LUHMES (cell line): ENCODE measurements around a stretch of chr7.

DNA sequence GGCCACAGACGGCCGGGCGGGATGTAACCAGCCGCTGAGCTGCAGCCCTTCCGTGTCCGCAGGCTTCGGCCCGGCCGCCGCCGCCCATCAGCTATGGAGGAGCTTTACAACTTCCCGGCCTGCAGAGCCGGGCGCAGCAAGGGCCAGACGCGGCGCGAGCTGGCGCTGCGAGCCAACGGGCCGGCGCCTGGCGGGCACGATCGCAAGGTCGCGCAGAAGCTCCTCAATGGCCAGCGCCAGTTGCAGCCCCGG, 69.1 kb downstream of the KMT2C start:
- PRO-cap = no peak

DNA sequence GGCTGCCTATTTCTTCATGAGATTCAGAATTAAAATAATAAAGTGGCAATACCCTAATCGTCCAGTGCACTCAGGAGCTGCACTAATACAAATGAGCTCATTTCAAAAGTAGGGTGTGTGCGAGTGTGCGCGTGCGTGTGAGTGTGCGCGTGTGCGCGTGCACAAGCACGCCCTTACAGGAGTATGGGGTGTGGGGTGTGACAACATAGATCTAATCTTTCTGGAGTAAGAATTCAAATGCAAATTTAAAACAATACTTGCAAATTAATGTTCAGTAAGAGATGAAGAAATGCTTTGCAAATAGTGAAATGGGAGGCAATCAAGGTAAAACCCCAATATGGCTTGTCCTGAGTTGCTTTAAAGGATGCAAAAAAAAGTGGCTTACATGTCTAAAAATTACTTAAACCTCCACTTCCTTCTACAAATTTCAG, 2.1 kb downstream of the KMT2C start:
- PRO-cap = no peak

DNA sequence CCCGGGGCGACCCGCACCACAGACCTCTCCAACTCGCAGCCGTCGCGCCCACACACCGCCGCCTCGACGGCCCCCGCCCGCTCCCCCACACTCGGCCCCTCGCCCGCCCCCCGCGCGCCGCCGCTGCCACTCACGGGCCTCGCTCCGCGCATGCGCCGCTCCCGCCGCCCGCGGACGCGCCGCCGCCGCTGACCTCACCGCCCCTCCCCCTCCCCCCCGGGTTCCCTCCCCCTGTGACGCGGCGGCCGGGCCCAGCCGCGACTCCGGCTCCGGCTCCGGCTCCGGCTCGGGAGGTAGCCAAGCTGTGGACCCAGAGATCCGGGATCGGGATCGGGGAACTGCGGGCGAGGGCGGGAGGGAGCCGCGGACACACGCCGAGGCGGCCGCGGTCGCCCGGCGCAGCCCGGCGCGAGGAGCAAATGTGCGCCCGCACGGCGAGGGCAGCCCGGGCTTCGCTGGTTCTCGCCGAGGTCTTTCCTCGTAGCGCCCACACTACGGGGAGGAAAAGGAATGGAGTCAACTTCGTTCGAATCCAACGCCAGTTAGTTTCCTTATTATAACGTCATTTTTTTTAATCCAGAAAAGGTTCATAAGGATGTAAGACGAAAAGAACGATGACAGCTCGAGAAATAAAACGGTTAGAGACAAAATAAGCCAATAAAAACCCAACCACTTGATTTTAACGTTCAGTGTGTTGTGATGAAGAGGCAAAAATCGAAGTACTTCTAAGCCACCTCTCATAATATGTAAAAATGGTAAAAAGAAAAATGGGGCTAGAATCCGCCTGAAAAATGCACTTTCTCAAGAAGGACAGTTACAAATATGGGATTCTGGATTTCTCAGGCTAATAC, 910 bp upstream of the KMT2C start:
- PRO-cap = bidirectional peak, plus-strand start at position 369 of the sequence, minus-strand start at position 69 of the sequence

DNA sequence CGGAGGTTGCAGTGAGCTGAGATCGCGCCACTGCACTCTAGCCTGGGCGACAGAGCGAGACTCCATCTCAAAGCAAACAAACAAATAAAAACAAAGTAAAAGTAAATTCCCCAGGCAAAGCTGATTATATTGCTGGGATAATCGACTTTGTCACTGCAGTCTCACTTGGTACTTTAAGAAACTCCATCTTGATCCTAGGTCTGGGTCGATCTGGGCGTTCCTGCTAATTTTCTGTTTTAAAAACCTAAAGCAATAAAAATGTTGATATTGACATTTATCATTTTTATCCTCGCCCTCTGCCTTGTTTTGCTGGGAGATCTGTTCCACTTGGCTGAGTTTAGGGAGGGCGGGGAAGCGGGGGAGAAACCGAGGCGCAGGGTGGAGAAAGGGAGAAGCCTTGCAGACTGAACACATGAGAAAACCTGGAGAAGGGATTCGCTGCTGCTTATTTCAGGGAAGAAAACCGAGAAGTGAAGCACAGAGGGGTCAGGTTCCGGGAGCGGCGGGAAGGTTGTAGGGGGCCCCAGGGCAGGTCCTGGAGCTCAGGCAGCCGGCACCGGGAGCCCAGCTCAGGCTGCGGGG, 27.2 kb upstream of the KMT2C start:
- PRO-cap = bidirectional peak, plus-strand start at position 488 of the sequence, minus-strand start at position 428 of the sequence

GRCh38 chr7:152851792-152852404, 92.3 kb downstream of the ACTR3B start:
- PRO-cap = no peak

DNA sequence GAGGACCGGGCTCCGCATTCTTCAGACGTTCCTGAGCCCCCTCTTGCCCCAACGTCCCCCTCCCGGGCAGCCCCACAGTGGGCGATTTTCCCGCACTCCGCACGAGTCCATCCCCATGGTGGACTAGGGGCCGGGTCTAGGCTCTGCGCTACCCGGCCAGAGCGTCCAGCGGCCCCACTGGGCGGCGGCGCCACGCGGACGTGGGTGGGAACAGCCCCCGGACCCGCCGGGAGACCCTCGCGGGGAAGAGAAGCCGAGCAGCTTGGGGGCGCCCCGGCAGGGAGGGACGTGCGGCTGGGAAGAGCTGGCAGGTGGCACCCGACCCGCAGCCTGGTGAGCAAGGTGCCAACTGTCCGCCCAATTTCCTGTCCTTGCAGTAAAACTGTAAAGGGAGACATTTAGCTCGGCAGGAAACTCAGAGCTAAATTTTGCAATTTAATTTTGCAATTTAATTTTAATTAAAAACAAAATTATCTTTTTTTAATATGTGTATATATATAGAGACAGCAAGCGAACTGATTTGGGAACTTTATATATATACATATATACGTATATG, 166.4 kb downstream of the ACTR3B start:
- PRO-cap = no peak

DNA sequence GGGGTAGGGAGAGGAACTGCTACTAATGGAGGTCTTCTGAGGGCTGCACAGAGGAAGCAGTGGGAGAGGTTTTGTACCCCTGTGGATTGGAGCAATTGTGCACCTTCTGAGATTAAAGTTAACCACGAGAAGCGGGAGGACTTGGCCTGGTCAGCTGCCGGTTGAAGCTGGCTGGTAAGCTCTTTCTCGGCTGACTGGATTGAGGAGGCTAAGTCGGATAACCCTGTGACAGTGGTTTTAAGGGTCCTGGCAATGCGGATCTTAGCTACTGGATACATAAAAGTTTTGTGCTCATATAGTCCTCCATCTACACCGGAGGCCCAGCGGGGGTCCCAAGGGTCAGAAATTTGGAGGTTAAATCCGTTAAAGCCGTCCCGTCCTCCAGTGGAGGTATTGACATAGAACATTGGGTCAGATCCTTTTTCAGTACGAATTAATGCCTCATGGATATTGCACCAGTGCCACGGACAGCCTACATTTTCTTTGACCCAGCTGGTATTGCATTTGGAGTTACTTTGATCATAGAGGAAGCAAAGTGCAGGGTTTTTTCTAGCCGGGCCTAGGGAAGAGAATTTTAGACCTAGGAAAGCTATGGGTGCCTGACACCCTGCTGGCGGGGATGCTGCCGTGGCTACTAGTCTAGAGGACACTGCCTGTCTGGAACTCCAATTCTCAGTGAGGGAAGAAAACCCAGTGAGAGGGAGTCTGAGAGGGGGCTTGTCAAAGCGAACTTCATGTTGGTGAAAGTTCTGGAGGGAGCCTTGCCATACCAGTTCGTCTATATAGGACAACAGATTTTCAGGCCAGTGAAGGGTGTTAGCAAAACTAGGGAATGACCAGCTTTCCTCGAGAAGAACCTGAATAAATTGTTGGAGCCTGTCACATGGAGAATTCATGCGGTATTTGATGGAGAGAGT, 641.7 kb upstream of the DPP6 start:
- PRO-cap = no peak

GRCh38 chr7:153522290-153522837, 529.8 kb upstream of the DPP6 start:
- PRO-cap = no peak

DNA sequence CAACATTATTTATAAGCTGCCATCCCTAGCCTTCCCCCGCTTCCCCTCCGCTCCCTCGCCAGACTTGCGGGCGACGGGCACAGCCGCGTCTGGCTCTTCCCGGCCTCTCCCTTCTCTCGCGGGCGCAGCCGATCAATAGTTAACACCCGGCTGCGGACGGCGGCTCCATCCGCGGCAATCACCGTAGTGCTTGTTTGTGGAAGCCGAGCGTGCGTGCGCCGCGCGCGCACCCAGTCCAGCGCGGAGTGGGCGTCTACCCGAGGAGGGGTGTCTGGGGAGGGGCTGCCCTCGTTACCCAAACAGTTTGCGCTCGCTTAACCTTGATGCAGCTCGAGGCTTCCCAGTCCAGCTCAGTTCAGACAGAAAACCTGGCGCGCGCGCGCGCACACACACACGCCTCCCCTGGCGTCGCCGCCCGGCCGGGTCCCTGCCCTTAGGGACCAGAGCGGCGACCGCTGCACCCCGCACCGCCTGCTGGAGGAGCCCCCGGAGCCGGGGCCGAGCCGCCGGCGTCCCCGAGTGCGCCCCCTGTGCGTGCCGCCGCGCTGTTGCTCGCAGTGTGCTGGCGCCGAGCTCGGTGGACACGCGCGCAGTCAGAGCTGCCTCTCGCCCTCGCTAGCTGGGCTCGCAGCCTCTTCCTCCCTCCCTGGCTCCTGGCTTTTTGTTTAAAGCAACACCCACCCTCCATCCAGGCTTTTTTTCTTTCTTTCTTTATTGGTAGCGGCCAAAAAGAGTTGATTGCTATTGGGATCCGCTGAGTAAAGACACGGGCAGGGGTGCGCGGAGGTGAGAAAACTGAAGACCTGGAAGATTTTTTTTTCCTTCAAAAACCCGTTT, 165.2 kb upstream of the DPP6 start:
- PRO-cap = no peak

- PRO-cap = no peak
Observed at GRCh38 chr7:154331328-154331809, 279.2 kb downstream of the DPP6 start.

GRCh38 chr7:154591606-154592063, 411.3 kb downstream of the PAXIP1 start:
- PRO-cap = no peak

DNA sequence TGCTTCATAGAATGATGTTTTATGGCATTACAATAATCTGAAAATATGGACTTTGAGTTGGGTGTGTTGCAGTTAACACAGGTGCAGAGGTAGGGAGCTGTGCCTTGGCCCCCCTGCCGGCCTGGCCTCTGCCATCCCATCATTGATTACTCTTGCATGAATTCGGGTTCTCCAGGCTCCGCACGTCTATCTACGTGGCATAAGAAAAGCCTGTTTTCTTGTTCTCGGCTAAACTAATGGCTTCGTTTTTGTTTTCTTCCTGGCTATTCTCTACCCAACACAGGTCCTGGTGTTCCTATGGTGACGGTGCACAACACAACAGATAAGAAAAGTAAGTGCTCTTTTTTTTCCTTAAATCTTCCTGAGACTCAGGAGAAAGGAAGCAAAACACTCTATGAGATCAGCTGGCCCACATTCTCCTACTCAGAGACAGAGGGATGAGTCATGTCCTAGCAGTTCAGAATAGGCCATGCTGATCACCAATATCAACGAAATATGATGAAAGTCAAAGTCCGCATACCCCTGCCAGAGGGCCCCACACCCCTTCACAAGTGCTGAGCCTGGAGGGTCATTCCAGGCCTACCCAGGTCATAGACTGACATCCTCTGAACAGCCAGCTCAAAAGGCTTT, 149.3 kb downstream of the PAXIP1 start:
- PRO-cap = no peak

DNA sequence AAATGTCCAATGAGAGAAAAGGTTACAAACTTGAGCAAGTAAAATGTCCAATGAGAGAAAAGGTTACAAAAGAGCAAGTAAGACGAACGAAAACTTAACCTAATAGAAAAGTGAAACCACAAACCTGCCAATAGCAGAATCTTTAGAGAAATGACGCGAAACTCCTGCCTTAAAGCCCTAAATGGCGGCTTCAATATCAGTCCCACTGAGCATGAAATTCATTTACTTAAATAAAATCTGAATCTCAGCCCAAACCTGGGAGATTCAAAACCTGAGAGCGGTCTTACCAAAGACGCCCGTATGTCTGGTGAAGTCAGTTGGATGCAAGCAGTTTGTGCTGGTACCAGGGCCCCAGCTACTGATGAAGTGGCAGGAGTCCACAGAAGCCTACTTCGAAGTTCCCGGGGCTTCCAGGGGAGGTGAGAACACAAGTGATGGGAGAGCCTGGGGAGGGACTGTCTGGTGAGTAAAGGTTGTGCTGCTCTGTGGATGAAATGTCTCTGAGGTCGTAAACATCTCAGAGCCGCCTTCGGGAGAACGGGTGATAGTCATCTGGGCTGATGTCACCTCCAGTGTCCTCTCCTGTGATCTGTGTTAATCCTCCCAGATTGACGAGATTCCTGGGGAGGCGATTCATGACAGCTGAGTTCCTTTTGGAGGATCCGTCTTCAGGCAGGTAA, 74.4 kb downstream of the PAXIP1 start:
- PRO-cap = no peak

DNA sequence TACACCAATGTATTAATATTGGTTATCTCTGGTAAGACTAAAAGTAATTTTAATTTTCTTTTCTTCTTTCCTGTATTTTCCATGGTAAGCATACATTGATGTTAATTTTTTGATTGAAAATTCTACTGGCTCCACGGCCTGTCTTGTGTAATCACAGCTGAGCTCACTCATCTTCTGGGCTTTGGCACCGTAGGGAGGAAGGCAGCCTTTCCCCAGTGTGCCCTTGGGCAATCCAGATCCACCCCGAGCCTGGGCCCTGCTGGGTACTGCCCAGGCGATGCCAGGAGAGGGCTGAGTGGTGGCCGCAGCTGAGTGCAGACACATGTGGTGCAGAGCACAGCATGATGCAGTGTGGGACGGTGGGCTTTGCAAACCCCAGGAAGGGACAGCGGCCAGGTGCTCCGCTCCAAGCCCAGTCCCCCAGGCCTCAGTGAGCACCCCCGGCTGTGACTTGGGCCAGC, 77.8 kb upstream of the INSIG1 start:
- PRO-cap = no peak

DNA sequence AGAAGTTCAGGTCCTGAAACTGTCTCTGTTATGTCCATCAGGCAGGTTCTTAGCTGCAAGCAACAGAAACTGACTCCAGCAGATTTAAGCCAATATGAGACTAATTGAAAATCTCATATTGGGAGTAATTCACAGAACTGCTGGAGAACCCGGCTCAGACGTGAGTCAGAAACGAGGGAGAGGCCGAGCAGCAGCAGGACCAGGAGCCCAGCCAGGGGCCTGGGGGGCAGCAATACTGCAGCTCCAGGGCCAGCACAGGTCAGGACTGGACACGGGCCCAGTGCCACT, 28.1 kb upstream of the INSIG1 start:
- PRO-cap = no peak

DNA sequence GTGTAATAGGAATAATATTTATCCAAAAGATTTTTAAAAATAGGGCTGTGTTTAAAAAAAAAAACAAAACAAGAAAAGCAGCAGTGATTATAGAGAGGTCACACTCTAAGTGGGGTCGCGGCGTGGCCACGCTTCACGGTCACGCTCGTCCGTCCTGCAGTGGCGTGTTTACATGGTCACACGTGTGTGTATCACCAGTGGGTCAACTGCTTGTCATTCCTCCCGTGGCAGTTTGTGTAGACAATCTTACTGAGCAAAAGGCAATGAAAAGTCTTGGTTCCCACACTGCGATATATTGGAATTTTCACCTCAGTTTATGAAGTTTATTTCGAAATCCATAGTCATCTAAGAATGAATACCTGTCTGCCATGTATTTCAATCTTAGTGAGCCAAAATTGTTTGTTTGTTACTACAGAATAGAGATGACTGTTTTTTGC, 11.0 kb downstream of the INSIG1 start:
- PRO-cap = no peak

- PRO-cap = no peak
Observed at GRCh38 chr7:155374320-155374670, 76.6 kb downstream of the INSIG1 start.

- PRO-cap = no peak
Observed at GRCh38 chr7:155649614-155650344, 5.3 kb downstream of the RBM33 start.

DNA sequence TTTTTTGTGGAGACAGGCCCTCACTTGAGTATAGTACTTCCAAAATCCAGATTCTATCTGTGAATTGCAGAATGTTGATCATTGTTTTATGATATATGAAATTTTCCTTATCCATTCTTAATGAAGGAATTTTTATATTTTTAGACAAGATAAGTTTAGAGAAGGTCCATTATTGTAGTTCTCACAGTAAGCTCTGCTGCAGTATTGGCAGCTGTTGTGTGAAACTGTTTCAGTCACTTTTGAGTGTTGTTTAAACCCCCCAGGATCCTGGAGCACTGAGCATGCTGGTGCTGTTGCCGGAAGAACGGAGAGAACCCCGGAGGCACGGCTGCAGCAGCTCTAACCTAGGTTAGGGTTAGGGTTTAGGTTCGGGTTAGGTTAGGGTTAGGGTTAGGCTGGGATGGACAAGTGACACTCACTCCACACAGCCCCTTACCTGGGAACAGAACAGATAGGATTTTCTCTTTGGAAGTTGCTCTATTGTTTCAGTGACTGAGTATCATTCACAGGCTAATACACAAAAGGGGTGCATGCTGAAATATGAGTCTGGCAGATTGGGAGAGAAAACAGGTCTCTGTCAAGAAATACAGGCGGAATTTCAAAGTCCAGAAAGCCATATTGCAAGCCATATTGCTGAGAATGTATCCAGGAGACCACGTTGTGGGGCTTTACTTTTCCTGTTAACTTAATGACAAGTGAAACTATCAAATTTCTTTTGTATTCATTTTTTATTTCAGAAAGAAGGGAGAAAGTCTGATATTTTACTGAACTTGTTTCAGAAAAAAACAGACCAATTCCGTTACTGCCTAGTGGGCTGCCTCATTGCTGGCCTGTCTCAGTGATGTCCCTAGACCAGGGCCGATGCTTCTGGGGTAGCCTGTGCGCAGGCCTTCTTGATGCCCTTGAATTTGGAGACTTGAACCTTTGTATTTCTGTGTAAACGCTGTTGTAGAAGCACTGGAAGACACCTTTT, 40.1 kb downstream of the SHH start:
- PRO-cap = no peak

GRCh38 chr7:155787148-155788048, 24.9 kb downstream of the SHH start:
- PRO-cap = no peak